Skeletal muscle satellite cell (primary cell): ENCODE data around the gene GLI2.

- CAGE, long polyA plus RNA = no peak
Measured at GRCh38 chr2:119683549-119684575, 4.9 kb downstream of the TMEM177 start.

DNA sequence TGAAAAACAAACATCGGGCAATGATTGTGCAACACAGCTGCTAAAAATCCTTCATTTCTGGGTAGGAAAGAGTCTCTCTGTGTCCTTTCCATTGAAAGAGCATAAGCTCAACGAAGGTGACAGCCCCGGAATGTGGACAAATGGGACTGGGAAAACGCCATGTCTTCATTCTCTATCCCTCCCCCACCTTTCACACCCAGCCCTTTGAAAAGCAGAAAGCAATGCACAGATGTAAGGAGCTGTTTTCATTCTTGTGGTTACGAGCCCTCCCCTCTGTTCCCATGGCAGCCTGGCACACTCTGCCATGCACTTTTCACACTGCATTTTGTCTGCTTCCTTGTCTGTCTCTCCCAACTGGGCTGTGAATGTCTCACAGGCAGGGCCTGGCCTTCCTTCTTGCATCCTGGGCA is 16.1 kb downstream of the TMEM177 start:
- CAGE, long polyA plus RNA = no peak

GRCh38 chr2:119700792-119701455 is 21.9 kb downstream of the TMEM177 start:
- CAGE, long polyA plus RNA = no peak

DNA sequence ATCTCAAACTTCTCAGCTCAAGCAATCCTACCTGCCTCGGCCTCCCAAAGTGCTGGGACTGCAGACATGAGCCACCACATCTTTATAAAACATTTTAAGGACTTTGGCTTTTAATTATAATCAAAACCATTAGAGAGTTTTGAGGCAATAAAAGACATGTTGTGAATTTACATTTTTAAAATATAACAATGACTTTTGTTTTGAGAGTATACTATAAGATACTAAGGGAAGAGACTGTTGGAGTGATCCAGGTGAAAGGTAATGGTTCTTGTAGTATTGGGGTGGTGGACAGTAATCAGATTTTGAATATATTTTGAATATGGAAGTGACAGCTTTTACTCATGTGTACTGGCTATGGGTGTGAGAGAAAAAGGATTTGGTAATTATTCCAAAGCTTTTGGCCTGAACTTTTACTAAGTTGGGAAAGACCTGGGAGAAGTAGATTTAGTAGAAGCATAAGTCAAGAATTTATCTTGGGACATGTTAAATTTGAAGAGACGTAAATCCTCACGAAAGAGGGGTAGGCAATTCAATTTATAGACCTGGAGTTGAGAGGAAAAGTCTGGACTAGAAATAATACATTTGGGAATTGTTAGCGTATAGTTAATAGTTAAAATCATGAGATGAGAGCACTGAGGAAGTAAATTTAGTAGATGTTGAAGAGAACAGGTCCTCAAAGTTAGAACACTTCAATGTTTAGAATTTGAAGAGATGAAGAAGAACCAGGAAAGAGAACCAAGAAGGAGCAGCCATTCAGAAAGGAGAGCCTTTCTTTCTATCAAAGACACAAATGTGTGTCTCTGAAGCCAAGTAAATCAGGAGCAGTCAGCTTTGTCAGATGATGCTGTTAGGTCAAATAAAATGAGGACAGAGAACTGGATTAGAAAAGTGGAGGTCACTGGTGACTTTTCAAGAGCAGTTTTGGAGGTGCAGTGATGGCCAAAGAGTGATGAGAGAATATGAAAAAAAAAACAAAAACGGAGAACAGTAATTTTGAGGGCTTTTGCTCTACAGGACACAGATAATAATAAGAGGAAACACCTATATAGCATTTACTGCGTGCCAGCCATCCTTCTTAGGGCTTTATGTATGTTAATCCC is 119.6 kb upstream of the EPB41L5 start:
- CAGE, long polyA plus RNA = no peak

DNA sequence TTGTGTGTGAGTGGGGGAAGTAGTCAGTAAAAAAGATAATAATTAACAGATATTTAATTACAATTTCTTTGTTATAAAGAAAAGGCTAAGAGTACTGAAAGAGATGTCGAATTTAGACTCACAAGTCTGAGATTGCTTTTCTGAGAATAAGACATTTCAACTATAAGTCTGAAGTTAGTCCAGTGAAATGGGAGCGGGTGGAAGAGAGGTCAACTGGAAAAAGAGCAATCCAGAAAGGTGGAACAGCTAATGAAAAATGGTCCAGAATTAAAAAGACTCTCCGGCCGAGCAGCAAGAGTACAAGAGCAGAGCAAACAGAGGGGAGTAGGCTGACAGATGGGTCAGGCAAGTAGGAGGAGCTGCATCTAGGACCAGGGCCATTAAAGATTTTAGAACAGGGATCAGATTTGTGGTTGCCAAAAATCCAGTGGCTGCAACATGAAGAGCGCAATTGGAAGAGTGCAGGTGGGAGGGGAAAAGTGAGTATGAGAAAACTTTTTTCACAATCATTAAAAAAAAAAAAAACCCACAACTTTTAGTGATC is 1.7 kb downstream of the EPB41L5 start:
- CAGE, long polyA plus RNA = no peak

DNA sequence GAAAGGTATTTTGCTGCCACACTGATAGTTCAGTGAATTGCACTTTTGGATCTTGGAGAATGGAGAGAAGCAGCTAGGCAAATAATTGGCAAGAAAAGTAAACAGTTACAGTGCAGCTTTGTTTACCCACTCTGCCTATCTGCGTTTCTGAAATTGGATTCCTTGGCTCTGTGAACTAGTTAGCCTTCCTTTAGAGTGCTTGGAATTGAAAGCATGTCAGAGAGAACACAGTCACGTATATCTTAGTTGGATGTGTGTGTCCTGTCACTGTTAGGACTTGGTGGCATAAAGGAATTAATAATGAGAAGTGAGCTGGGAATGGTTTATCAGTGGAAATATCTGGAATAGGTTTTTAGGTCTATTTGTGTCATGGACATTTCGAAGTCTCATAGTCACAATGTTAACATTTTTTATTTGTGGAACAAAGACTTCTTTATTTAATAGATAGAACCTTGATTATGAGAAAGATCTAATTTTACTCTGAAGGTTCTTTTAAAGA is 54.4 kb downstream of the EPB41L5 start:
- CAGE, long polyA plus RNA = no peak

GRCh38 chr2:120216603-120217101 is 6.5 kb downstream of the TMEM185B start:
- CAGE, long polyA plus RNA = no peak

- CAGE, long polyA plus RNA = no peak
Measured at GRCh38 chr2:120245402-120245917, 7.2 kb upstream of the RALB start.

GRCh38 chr2:120398903-120399849 is 53.2 kb downstream of the INHBB start:
- CAGE, long polyA plus RNA = no peak

DNA sequence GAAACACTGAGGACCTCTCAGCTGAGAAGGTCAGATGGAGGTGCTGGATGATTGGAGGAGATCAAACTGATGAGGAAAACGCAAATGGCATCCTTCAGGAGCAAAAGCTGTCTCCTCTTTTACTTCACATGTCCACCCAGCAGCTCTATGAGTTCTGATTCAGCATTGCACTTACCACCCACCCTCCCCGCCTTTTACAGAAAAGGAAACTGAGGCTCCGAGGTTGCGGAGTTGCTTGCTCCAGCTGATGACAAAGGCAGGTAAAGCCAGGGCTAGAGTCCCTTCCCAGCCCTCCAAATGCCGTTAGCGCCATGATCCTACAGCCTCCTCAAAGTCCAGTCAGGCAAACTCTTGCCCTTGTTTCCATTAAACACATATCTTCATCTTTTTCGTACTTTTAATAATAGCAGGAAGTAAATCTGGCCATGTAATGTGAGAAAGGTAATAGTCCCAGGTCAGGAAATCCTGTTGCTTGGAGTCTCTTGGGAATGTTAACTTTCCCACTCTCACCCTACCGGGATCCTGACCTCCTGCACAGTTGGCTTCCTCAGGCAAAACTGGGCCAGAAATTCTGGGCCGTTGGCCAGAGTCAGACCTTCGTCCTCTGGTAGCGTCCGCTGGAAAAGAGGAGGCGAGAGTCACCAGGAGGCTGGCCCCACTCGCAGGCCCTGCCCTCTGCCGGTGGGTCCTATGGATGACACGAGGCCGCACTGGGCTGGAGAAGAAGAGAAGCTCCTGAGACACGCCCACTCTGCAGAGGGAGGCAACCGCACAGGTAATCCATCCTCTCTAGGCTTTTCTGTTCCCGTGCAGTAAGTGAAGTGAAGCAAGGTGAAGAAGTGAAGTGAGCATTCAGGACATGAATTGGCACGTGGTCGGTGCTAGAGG is 183.0 kb upstream of the GLI2 start:
- CAGE, long polyA plus RNA = no peak

GRCh38 chr2:120596837-120597462 is 138.7 kb upstream of the GLI2 start:
- CAGE, long polyA plus RNA = no peak

DNA sequence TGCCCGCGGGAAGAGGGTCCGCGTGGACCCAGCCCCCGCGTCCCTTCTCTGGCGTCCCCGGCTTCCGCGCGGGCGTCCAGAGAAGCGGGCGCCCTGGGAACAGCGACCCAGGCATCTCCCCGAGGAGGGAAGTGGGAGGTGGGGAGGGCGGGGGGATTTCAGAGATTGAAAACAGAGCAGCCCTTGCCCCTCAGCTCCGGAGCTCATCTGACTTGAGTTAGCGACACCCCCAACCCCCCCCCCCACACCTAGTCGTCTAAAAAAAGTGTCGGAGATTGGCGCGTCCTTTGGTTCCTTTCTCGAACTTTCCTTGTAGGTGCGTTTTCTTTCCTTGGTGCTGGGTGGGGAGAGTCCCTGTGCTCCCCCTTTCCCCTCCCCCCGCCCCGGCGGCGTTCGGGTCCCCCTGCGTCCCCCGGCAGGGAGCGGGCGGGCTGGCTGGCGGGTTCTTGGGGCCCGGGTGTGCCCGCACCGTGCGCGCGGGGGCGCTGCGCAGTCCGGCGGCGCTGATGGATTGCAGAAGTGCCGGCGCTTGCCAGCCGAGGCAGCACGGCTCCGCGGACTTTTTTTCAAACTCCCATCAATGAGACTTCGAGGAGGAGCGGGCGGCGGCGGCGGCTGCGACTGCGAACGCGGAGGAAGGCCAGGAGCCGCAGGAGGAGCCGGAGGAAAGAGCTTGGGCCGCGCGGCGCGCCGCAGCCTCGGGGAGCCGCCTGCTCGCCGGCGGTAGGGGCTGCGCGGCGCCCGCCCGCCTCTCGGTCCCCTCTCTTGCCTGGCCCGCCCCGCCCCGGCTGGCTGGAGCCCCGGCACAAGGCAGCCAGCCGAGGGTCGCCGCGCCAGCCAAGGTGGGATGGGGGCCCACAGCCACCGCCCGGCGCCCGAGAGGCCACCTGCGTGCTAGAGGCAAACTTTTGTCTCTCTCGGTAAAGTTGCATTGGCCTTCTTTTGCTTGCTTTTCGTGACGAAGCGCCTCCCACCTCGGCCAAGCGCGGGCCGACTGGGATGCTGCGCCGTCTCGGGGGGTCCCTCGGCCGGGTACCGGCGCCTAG is at the start of gene GLI2:
GLI2 (plus strand) TSS at position 503 of the 1,046 bp plus-strand sequence.
- CAGE, long polyA plus RNA = no peak

DNA sequence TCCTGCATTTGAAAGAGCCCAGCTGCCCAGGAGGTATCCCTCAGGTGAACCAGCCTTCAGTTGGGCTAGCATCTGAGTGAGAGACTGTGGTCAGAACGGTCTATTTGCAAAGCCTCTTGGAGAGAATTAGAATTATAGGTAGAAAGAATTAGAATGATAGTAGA is 2.8 kb downstream of the GLI2 start:
- CAGE, long polyA plus RNA = no peak

DNA sequence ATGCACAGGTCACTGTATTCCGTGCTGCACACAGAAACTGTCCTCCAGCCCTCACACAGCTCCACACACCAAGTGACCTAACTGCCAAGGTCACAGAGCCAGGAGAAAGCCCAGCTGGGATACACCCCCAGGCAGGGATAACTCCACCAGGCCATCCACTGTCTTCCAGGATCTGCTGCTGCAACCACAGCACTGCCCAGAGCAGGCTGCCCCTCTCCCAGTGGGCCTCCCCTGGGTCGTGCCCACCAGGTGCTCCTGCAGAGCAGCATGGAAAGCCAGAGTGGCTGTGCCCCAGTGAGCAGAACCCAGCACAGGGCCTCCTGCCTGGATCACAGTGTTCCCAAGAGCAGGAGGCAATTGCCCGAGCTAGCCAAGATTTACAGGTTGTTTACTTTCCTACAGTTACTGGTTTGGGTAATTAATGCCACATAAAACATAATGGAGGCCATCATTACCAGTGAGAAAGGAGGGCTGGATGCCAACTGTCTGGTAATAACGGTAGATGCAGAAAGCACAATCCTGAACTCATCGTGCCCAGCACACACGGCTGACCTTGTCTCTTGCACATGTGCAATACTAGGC is 24.4 kb downstream of the TFCP2L1 start:
- CAGE, long polyA plus RNA = no peak

DNA sequence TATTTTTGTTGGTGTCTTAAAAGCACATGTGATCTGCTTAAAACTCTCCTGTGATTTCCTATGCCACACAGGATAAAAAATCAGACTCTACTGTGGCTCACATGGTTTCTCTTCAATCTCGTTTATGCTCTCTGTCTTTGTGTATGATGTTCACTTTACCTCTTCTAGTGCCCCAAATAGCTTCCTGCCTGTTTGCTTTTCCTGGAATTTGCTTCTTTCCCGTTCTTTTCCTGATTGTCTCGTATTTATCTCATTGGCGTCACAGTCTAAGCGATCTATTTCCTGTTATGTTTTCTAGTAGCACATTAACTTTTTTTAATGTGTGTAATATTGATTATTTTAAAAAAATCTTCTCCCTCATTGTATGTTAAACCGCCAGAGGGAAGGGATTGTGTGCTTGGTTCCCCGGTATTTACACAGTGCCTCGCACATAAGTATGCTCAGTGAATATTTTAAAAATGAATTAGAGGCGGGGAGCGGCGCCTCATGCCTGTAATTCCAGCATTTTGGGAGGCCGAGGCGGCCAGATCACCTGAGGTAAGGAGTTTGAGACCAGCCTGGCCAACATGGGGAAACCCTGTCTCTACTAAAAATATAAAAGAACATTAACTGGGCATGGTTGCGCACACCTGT is 820 bp downstream of the TSN start:
- CAGE, long polyA plus RNA = no peak

- CAGE, long polyA plus RNA = no peak
Measured at GRCh38 chr2:121903005-121903546, 147.6 kb downstream of the TSN start.

DNA sequence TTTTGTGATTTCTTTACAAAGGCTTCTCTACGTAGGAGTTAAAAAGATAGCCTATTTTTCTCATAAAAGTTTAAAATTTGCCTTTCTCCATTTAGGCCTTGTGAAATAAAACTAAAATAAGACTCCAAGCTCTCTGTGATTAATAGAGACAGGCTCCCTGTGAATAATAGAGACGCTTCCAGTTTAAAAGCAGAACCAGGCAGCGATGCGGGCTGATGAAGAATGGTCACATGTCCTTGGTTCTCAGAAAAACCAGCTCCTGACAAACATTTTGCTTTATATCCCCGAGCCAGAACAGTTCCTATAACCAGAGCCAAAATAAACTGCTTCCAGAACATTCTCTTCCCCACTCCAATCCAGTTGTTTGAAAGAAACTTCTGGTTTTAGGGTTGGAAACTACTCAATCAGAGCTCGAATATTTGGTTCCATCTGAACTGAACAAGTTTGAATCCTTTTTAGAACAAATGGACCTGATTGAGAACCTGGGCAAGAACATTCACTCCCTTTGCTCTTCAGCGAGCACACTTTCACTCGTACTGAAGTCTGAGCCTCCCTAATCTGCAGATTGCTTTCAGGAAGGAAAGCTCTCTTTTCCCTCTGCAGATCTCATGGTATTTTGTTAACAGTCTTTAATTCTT is 213.7 kb downstream of the TSN start:
- CAGE, long polyA plus RNA = no peak

DNA sequence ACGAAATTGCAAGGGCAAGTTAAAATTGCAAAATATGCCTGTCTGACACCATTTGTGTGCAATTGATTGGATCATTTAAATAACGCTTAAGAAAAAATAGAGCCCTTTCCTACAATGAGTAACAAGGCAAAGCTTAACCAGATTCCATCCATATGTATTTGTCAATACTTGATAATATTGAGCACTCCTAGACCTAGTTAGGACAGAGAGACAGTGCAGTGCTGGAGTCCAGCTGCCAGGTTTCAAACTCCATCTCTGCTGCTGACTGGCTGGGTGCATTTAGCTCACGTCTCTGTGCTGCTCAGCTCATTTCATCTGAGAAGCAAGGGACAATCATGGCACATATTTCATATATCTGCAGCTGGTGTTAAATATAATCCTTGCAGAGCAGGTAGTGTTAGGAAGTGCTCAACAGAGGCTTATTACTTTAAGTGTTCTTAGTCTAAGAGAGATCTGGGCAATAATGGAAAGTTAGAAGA is 505.8 kb downstream of the TSN start:
- CAGE, long polyA plus RNA = no peak

GRCh38 chr2:124876256-124876698 is 851.2 kb downstream of the CNTNAP5 start:
- CAGE, long polyA plus RNA = no peak

DNA sequence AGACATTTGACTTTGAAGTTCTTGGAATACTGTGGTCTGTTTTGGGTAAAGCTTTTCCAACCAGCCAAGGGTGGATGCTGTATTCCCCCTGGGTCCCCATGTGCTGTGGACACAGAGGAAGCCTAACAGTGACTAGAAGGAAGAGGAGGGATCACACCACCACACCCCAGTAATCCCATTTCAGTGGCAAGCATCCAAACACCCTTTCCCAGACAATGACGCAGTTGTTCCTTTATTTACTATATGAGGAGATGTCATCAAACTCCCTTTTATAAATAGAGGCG is 959.5 kb upstream of the GYPC start:
- CAGE, long polyA plus RNA = no peak